ENCODE measurements around the genes RS1, PHKA2, KLHL34 and SMPX.

GRCh38 chrX:17137985-17138259 is 191.5 kb downstream of the REPS2 start:
- PRO-cap: no peak

- PRO-cap: no peak
Measured at GRCh38 chrX:17149195-17150014, 202.9 kb downstream of the REPS2 start.

GRCh38 chrX:17718348-17719077 is 18.8 kb upstream of the SCML1 start:
- PRO-cap: no peak

DNA sequence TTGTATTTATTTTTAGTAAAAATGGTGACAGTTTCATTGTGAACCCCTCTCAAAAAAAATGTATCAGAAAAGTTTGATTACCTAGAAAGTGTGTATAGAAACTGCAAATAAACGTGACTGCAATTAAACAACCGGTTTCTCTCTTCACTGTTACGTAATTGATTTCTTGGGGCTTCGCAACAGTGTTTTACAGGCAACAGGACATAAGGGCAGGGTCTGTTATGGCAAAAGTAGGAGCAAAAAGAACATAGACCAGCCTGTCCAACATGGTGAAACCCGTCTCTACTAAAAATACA is 1.5 kb upstream of the SCML1 start:
- PRO-cap: no peak

- PRO-cap: no peak
Measured at GRCh38 chrX:17860183-17861155, 629 bp downstream of the RAI2 start.

DNA sequence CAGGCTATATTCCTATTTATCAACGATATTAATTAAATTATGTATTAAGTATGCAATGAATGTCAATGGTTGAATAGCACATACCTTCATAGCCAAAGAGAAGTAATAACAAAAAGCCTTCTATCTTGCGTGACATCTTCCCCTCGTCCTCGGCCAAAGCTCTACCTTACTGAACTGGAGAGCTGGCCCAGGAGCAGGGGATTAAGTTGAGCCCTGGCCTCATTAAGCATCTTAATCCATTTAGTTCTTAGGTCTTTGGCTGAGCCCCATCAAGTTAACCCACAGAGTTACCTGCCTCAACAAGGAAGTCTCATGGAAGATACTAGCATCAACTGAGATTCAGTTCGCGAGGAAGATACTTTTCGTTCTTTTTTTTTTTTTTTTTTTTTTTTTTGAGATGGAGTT is at the start of gene RS1:
Gene RS1, minus strand, starts transcription at position 176 of the 405 bp plus-strand sequence.
- PRO-cap: no peak

- PRO-cap: no peak
Measured at GRCh38 chrX:18674400-18674819, 2.5 kb upstream of the RS1 start.

DNA sequence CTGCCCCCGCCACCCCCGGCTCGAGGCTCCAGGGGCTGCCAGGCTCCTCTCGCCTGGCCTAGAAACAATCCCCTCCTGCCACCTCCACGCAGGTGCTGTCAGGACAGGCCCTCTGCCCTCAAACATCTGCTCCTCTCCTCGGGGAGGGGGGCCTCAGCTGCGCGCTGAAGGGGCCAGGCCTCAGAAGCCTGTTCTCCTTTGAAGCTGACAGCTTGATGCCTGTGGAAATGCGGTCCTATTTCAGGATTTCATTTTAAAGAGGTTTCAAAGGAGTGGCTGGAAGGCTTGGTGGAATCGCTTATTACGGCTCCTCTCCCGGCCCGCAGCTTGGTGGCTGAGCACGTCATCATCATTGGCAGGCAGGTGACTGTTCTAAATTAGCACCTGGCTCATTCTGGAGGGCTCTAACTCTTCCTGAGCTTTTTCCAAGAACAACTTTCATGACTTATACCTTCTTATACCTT is 92.8 kb downstream of the PHKA2 start:
- PRO-cap: no peak

DNA sequence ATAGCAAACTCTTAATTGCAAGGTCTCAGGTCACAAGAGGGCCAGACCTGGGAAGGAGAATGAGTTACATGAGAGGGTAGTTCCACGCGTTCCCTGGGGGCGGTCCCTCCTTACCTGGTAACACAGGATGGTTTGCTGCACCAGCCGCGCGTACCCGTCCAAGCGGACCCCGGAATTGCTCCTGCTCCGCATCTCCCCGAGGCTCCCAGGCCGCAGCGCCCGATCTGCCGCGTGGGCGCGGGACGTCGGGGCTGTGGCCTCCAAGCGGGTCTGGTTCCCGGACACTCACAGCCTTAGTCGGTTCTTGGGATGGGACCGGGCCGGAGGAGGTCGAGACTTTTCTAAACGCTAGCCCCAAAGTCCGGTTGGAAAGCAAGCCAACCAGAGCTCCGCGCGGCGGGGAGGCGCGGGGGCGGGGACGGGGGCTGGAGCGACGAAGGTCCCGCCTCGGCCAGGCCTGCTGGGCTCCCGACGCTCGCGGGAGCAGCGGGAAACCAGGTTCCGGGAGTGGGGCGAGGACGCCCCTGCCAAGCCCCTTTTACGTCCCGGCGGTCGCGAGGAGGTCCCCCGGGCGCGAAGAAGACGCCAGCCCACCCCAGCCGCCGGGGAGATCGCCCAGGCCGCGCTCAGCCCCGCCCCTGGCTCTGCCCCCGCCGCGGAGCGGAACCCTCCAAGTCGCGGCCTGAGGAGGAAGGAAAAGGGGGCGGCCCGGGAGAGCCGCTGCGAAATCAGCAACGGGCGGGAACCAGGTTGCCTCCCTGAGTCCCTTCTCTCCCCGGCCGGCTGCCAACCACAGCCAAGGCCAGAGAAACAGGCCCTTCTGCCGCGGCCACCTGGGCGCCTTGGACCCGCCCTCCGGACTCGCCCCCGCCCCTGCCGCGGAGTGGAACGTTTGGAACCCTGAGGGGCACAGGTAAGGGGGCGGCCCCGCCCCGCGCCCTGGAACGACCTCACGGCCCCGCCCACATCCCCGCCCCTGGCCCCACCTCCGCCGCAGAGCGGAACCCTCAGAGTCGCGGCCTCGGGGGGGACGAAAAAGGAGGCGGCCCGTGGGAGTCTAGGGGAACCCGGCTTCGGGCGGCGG is at the start of gene PHKA2:
Gene PHKA2, minus strand, starts transcription at position 374 of the 1,084 bp plus-strand sequence.
- PRO-cap: bidirectional peak, plus-strand start at position 453 of the sequence, minus-strand start at position 342 of the sequence; bidirectional peak, plus-strand start at position 673 of the sequence, minus-strand start at position 646 of the sequence; bidirectional peak, plus-strand start at position 1,010 of the sequence, minus-strand start at position 885 of the sequence

GRCh38 chrX:19580197-19581499 is 65.3 kb upstream of the MAP3K15 start:
- PRO-cap: no peak

GRCh38 chrX:19649284-19649483 is 133.9 kb upstream of the MAP3K15 start:
- PRO-cap: no peak

GRCh38 chrX:19683589-19684233 is 168.4 kb upstream of the MAP3K15 start:
- PRO-cap: bidirectional peak, plus-strand start at chrX:19684063, minus-strand start at chrX:19683975; unidirectional peak, minus-strand start at chrX:19684129

DNA sequence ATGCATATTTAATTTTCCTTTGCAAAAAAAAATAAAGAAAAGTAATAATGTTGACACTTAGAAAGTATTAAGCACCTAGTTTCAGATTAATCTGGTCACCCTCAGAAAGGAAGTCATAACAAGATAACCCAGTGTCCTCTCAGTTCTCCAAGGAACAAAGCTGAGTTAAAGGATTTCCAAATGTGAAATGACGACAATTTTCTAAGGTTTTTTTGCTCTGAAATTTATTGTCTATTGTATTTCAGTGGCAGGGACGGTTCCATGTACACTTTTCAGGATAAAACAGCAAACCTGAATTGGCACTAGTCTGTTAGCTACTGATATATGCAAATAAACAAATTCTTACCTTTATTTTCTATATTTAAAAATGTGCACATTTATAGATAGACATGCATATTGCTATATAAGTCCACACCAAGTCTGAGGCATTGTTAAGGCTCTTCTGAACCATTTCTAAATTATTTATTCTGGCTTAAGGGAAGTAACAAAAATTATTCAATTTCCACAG is 196.2 kb upstream of the CNKSR2 start:
- PRO-cap: no peak

DNA sequence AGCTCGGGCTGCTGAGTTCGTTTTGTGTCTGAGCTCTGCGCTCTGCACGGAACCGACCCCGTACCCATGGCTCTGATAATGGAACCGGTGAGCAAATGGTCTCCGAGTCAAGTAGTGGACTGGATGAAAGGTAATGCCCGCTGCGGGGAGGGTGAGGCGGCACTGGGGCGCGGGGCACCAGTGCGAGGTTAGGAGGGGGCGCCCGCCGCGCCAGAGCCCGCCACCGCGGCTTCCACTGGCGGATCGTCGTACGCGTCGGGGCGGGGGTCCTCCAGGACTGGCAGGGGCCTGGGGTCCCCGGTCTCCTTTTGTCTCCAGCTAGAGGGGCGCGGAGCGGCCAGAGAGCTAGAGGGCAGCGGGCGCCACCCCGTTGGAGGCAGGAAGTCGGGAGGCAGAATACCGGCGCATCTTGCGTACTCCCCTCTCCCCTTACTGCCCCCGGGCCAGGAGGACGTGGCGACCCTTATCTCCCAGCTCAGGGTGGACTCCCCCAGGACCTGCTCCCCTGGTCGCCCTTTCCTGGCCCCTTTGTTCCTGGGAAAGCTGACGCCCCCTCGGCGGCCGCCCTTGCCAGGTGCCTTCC is 705 bp downstream of the CNKSR2 start:
- PRO-cap: no peak

DNA sequence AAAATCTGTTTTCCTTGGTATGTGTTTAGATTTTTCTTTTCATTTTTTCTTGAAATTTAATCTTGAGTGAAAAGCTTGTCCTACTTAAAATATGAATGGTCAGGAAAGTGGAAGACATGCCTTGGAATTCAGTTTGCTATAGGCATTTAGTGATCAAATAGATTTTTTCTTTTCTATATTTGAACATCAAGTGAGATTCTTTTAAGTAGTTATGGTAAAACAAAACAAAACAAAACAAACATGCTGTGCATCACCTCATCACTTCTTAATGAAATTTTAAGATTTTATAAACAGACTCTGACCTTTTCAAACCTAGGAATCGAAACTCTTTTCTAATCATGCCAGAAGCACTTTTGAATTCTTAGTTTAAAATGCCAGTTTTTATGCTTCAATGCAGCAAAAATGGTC is 62.8 kb downstream of the CNKSR2 start:
- PRO-cap: no peak

- PRO-cap: no peak
Measured at GRCh38 chrX:21658000-21658771, at the start of gene KLHL34. TSS of gene KLHL34 (minus strand) at chrX:21658330.

DNA sequence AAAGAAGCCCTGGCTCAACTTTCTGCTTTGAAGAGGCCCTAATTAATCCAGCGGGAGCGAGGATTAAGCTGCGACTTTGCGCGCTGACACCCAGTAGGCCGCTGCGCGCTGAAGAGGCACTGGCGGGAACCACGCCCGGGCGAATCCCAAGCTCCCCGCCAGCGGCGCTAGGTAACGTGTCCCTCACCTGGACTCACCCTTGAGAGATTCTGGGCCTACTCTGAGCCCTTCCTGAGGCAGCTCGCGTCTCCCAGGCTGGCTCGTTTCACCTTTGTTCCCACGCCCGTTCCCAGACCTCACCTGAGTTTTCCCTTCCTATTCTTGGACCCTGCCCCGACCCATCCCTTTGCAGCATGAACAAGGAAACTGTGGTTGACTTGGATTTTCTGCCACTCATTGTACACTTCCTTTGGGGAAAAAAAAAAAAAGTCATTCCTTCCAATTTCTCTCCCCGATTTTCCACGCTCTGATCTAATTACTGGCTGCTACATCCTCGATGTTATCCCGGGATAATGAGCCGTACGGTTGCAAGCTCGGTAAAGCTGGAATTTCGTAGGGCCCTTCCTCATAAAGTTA is 730 bp upstream of the KLHL34 start:
- PRO-cap: no peak

GRCh38 chrX:21678106-21678379 is 19.9 kb upstream of the KLHL34 start:
- PRO-cap: no peak

DNA sequence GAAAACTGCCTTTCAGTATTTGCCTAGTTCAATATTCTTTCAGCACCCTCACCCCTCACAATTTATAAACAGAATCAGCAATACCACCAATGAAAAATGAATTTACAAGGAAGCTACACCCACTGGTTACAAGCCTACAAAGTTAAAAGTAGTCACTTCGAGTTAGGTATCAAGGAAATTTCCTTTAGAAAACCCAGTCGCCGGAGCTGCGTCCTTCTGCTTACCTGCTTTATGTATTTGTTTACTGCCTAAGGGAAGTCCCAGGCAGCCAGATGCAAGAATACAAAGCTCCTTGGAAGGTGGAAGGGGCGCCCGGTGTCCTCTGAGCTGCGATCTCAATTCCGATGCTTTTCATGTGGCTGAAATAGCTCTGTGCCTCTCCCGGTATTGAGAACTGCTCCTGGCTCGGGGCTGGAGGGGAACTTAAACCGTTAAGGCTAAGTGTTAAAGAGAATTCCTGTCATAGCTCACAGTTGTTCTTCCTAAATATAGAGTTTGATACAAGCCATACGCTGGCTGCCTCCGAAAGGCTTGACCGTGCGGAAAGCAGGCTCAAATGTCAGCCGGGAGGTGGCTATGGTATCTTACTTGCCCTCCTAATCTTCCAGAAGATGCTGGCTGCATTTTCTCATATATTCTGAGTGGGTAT is at the start of gene SMPX:
Gene SMPX, minus strand, starts transcription at position 399 of the 649 bp plus-strand sequence.
- PRO-cap: no peak

DNA sequence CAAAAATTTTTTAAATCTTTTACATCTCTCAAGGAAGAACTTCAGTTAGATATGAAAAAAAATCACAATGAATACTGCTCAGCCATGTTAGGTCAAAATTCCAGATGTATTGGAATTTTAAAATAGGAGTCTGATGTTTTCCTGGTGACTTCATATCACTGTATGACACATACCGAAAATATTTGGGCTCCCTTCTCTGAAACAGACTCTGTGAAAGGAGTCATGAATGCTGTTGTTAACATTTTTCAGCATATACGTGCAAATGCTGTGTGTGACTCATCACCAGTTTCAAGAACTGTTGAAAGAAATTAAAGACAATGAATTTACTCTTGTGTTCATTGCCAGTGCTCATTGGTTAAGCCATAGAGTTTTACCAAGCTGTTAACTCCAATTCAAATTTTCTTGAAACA is 13.7 kb upstream of the SMS start:
- PRO-cap: no peak

All from natural killer cell (primary cell).